H1 (cell line): ENCODE results near the genes SPDYE10, CLDN4 and TMEM270.

DNA sequence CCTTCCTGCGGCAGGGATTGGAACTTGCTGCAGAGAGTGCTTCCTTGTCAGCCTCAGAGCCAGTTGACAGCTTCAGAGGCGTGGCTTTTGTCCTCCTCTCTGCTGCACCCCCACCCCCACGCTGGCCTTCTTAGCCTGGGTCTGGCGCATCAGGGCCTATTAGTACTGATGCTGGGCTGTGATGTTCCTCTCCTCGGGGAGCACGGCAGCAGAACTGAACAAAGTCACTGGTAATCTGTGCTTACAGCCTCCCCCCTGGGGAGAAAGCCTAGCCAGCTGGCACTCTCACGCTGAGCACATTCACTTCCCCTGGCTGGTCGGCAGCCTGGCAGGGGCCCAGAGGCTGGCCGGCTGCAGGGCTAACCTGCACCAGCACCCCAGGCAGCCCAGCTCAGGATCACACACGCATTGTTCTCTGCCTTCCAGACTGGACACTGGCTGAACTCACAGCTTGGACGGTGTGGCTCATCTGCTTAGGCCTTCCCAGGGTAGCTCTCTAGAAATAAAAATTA is 517.4 kb upstream of the GALNT17 start:
- RRBS = no CpG with 5 or more reads among the region's 11 CpGs
CAGE:
- cytosol, long polyA plus RNA = no peak
- long polyA plus RNA = no peak
- nucleus, long polyA plus RNA = no peak

DNA sequence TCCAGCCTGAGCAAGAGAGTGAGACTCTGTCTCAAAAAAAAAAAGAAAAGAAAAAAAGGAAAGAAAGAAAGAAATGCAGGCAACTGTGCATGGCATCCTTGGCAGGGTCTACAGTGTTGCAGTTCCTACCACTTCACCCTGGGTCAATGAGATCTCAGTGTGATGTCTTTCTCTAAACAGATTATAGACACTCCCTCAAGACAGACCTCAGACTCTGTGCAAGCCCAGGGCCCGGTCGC is 471.9 kb upstream of the GALNT17 start:
- RRBS = no CpG with 5 or more reads among the region's 2 CpGs
CAGE:
- cytosol, long polyA plus RNA = no peak
- long polyA plus RNA = no peak
- nucleus, long polyA plus RNA = no peak

DNA sequence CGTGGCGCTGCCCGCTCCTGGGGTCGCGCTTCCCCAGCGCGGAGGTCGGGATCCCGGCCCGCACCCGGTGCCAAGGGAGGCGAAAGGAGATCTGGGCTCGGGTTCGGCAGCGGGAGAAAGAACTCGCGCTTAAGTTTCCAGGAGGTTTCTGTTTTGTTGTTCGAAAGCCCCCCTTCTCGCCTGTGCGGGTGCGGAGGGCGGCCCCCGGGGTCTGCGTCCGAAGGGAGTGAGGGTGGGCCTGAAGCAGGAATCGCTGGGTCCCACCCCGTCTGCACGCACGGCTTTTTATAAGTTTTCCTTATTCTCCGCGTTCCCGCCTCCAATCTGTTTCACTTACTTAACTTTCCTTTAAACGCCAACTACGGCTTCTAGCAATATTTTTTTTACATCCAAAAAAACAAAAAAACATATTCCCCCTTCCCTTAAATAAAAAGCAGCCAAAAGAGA is 436.5 kb upstream of the GALNT17 start:
- RRBS = under 1% methylated on average over 7 of the region's 34 CpGs
CAGE:
- cytosol, long polyA plus RNA = no peak
- long polyA plus RNA = no peak
- nucleus, long polyA plus RNA = no peak

DNA sequence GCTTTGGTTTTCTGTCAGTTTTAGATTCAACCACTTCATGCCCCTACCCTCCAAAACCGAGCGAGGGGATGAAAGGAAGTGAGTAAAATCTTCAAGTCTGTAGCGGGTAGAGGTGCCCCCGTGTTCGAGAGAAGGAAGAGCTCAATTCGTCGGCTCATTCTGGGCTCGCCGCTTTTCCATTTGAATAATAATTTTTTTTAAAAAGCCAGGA is 436.2 kb upstream of the GALNT17 start:
- RRBS = no CpG with 5 or more reads among the region's 9 CpGs
CAGE:
- cytosol, long polyA plus RNA = no peak
- long polyA plus RNA = no peak
- nucleus, long polyA plus RNA = no peak

GRCh38 chr7:70729370-70730101 is 402.4 kb upstream of the GALNT17 start:
- RRBS = no CpG with 5 or more reads among the region's 13 CpGs
CAGE:
- cytosol, long polyA plus RNA = no peak
- long polyA plus RNA = no peak
- nucleus, long polyA plus RNA = no peak

DNA sequence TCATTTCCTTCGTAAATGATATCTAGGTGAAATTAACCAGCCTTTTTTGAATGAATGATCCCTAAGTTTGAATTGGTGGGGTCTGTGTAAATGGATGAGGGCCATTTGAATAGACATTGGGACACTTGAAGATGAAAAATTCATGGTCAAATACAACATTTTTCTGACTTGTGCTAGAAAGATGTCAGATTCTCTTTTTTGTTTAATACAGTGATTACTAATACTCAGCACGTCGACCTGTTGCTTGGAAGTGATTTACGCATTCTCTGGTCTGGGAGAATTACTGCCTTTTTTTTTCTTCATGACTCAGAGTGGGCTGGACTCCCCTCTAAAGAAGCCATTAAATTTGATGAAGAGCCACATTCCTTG is 171.4 kb downstream of the GALNT17 start:
- RRBS = no CpG with 5 or more reads among the region's 4 CpGs
CAGE:
- cytosol, long polyA plus RNA = no peak
- long polyA plus RNA = no peak
- nucleus, long polyA plus RNA = no peak

GRCh38 chr7:71456933-71457541 is 325.1 kb downstream of the GALNT17 start:
- RRBS = no CpG with 5 or more reads among the region's 9 CpGs
CAGE:
- cytosol, long polyA plus RNA = no peak
- long polyA plus RNA = no peak
- nucleus, long polyA plus RNA = no peak

GRCh38 chr7:72744374-72745021 is 83.5 kb downstream of the TYW1B start:
- RRBS = no CpG with 5 or more reads among the region's 11 CpGs
CAGE:
- cytosol, long polyA plus RNA = no peak
- long polyA plus RNA = no peak
- nucleus, long polyA plus RNA = no peak

DNA sequence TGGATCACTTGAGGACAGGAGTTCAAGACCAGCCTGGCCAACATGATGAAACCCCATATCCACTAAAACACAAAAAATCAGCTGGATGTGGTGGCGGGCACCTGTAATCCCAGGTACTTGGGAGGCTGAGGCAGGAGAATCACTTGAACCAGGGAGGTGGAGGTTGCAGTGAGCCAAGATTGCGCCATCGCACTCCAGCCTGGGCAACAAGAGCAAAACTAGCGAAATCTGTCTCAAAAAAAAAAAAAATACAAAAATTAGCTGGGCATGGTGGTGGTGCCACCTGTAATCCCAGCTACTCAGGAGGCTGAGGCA is 12.3 kb upstream of the TYW1B start:
- RRBS = no CpG with 5 or more reads among the region's 4 CpGs
CAGE:
- cytosol, long polyA plus RNA = no peak
- long polyA plus RNA = no peak
- nucleus, long polyA plus RNA = no peak

DNA sequence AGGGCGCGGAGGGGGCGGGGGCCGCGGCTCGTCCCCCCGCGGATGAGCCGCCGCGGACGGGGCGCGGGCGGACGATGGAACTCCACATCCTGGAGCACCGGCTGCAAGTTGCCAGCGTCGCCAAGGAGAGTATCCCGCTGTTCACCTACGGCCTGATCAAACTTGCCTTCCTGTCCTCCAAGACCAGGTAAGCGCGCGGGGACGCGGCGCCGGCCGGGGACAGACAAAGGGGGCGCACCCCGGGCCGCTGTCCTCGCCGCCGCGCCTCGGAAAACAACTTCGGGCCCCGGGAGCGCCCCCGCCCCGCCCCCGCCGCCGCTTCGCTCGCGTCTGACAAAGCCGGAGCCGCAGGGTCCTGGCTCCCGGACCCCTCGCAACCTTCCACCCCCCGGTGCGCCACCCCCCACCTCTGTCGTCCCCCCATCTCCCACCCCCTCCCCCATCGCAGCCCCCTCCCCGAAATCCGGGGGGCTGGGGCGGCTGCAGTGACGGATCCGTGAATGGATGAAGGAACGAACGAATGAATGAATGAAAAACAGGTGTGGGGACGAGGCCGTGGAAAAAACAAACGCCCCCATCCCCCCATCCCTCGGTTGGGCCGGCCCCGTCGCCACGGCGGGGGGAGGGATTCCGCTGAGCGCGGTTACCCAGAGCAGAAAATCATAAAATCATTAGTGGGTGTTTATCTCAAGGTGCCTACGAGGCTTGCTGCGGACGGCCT is at the start of gene SPDYE10:
SPDYE10 (minus strand) TSS at position 275 of the 721 bp plus-strand sequence.
- RRBS = no CpG with 5 or more reads among the region's 78 CpGs
CAGE:
- cytosol, long polyA plus RNA = no peak
- long polyA plus RNA = no peak
- nucleus, long polyA plus RNA = no peak

- RRBS = no CpG with 5 or more reads among the region's 14 CpGs
CAGE:
- cytosol, long polyA plus RNA = no peak
- long polyA plus RNA = no peak
- nucleus, long polyA plus RNA = no peak
Observed at GRCh38 chr7:73156628-73157045, 1.4 kb upstream of the SPDYE10 start.

GRCh38 chr7:73324047-73324949 is 3.6 kb downstream of the TRIM50 start:
- RRBS = 42% methylated on average over 3 of the region's 31 CpGs
CAGE:
- cytosol, long polyA plus RNA = no peak
- long polyA plus RNA = no peak
- nucleus, long polyA plus RNA = no peak

DNA sequence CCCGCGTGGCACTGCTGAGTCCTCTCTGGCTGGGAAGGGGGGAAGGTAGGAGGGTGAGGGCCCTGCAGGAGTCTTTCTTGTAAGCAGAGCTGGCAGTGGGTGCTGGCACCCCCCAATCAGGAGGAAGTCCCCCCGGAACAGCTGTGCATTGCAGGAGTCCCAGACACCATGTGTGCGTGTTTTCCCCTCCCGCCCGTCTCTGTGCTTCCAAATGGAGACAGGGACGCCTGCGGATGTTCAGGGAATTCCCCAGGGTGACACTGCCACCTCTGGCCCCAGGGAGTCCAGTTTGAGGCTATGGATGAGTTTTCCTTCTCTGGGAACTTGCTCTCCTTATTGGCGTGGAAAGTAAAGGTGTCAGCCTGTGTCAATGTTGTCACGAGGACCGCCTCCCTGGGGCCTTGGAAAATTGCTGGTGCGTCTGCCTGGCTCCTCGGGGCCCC is 2.6 kb downstream of the FZD9 start:
- RRBS = no CpG with 5 or more reads among the region's 13 CpGs
CAGE:
- cytosol, long polyA plus RNA = no peak
- long polyA plus RNA = no peak
- nucleus, long polyA plus RNA = no peak

GRCh38 chr7:73566418-73567412 is 9.2 kb upstream of the BCL7B start:
- RRBS = no CpG with 5 or more reads among the region's 5 CpGs
CAGE:
- cytosol, long polyA plus RNA = no peak
- long polyA plus RNA = no peak
- nucleus, long polyA plus RNA = no peak

DNA sequence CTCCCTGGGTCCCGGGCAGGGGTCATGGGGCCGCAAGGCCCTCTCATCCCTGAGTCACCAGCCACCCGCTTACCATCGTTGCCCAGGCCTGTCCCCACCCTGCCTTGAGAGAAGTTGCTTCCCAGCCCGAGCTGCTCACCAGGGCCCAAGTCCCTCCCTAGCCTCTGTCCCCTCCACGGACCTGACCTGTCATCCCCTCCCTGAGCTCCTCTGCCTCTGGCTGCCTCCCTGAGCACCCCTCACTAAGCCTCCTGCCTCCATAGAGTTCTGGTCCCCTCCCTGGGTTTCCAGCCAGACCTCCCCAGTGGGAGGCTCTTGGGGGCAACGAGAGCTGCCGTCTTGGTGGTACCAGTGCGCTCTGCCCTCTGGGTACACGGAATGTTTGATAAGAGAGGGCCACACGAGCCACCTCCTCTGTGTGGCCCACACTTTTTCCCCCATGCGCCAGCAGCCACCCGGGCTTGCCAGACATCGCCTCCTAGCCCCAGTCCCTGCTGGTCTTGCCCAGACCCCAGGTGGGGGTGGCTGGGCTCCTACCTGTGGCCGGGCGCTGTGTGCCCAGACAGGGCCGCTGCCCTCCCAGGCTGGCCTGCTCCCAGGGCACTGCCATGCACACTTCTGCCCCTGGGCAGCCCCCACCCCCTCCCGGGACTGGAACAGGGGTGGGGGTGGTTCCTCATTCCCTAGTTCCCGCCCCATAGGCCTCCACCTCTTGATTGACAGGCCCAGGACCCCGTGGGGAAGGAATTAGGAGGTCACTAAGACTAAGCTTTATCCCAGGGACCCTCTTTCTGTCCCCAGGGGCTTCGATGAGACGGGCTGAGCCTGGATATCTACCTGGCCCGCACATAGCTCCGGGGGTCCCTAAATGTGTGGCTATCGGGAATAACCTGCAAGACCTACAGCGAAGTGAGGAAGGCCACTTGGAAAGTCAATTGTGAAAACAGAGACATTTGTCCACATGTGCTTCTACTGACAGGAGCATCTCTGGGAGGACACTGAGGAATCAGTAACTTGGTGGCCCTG is 21.2 kb downstream of the MLXIPL start:
- RRBS = 77% methylated on average over 4 of the region's 26 CpGs
CAGE:
- cytosol, long polyA plus RNA = no peak
- long polyA plus RNA = no peak
- nucleus, long polyA plus RNA = no peak

GRCh38 chr7:73799249-73799986 is 29.3 kb upstream of the CLDN3 start:
- RRBS = no CpG with 5 or more reads among the region's 9 CpGs
CAGE:
- cytosol, long polyA plus RNA = no peak
- long polyA plus RNA = no peak
- nucleus, long polyA plus RNA = no peak

DNA sequence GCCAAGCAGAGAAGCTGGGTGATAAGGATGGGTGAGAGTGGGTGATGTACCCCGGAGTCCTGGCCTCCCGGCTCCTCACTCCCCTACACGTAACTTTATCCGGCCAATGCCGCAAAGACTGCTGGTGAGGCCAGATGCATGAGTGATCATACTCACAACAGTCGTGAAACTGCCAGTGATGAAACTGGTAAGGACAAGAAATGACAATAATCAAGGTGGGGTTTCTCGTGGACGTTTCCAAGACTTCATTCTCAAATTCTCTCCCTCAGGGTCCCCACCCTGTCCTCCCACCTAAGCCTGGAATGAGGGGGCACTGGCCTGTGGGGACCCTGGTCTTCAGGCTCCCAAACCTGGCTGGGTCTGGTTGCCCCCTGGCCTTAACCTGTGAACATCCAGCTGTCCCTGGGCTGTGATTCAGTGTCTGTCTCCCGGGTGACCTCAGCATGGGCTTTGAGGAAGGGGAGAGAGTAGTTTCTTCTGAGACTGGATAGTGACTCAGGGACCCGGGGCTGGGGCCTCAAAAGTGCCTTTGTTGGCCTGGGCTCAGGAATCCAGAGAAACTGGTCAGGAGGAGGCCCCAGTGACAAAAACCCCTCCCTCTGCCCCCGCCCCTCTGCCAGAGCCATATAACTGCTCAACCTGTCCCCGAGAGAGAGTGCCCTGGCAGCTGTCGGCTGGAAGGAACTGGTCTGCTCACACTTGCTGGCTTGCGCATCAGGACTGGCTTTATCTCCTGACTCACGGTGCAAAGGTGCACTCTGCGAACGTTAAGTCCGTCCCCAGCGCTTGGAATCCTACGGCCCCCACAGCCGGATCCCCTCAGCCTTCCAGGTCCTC is at the start of gene CLDN4:
CLDN4 (plus strand) TSS at position 653 of the 837 bp plus-strand sequence.
- RRBS = 17% methylated on average over 2 of the region's 21 CpGs
CAGE:
- cytosol, long polyA plus RNA = start-site peak on the plus strand centred at position 652 of the sequence, 9 bp wide, 1,183 reads
- long polyA plus RNA = start-site peak on the plus strand centred at position 652 of the sequence, 9 bp wide, 1,196 and 1,040 reads in 2 replicates
- nucleus, long polyA plus RNA = start-site peak on the plus strand centred at position 654 of the sequence, 9 bp wide, 499 reads

GRCh38 chr7:73845672-73846079 is 3.4 kb upstream of the METTL27 start:
- RRBS = no CpG with 5 or more reads among the region's 12 CpGs
CAGE:
- cytosol, long polyA plus RNA = no peak
- long polyA plus RNA = no peak
- nucleus, long polyA plus RNA = no peak

DNA sequence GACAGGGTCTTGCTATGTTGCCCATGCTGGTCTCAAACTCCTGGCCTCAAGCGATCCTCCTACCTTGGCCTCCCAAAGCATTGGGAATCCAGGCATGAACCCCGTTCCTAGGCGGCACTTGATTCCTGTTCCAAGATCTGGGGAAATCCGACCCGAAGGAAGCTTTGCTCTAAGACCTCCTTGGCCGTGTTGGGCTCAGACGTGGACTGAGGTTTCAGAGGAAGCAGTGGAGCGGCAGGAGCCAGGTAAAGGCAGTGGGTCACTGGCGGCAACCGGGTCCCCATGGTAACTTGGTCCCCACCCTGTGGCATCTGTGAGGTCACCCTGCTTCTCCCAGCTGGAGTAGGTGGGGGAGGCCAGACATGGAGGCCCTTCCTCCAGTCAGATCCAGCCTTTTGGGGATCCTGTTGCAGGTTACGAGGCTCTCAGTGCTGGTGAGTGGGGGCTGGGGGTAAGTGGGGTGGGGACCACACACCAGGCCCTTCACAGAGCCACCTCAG is at the start of gene TMEM270:
TMEM270 (plus strand) TSS at position 327 of the 500 bp plus-strand sequence.
- RRBS = 79% methylated on average over 1 of the region's 11 CpGs
CAGE:
- cytosol, long polyA plus RNA = no peak
- long polyA plus RNA = no peak
- nucleus, long polyA plus RNA = no peak

GRCh38 chr7:74002466-74003143 is 25.4 kb upstream of the ELN start:
- RRBS = no CpG with 5 or more reads among the region's 17 CpGs
CAGE:
- cytosol, long polyA plus RNA = no peak
- long polyA plus RNA = no peak
- nucleus, long polyA plus RNA = no peak